SP-49 (cell line): ENCODE data around the gene MEF2C.

- PRO-cap = no peak
Observed at GRCh38 chr5:83472375-83473370, 1.1 kb downstream of the VCAN start.

GRCh38 chr5:83799089-83799514 lies 78.4 kb upstream of the HAPLN1 start:
- PRO-cap = no peak

- PRO-cap = unidirectional peak, plus-strand start at chr5:84315605
Observed at GRCh38 chr5:84315545-84315829, 69.2 kb downstream of the EDIL3 start.

DNA sequence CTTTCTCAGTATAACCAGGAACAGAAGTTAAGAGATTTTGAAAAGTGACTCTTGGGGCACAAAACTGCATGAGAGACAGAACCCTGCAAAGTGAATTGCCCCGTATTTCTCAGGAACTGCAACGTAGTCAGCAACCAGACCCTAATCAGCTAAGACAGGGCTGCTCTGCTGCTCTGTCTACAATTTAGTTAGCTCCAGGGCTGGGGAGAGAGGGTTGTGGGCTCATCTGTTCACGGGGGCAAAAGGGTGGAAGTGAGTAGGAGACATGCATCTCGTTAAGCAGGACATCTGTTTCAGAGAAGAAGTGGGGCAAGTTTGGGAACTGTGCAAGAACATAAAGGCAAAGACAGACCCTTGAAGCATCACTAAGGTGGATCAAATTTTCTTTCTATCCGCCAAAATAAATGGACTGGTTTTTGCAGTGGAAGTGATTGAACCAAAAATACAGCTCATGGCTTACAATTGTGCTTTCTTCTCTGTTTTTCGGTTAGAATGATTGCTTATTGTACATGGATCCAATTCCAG lies 643 bp upstream of the EDIL3 start:
- PRO-cap = no peak

GRCh38 chr5:86372753-86373165 lies 245.0 kb upstream of the COX7C start:
- PRO-cap = no peak

DNA sequence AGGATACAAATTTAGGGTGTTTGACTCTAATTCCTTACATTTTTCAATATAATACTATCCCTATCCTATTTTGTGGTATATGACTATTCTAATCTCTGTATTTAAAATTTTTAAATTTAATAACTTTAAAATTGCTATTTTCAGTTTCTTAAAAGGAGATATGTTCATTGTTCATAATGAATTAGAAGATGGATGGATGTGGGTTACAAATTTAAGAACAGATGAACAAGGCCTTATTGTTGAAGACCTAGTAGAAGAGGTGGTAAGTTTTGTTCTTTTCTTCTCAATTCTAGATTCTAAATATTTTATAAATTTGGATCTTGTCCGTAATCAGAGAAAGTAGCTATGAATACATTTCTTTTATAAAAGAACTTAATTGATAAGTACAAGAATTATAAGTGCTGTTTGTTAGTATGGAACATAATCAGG lies 70.2 kb downstream of the RASA1 start:
- PRO-cap = no peak

DNA sequence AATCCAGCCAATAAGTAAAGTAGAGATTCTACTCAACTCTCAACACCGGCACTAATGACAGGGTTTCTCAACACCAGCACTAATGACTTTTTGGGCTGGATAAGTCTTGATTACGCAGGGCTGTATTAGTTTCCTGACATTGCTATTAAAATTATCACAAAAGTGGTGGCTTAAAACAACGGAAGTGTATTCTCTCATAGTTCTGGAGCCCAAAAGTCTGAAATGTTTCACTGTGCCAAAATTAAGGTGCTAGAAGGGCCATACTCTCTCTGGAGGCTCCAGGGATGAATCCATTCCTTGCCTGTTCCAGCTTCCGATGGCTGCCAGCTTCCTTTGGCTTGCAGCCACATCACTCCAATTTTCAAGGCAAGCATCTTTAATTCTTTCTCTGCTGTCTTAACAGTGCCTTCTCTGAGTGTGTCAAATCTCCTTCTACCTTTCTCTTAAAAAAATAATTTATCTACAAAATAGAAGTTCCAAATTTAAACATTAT lies 11.8 kb downstream of the CCNH start:
- PRO-cap = no peak

DNA sequence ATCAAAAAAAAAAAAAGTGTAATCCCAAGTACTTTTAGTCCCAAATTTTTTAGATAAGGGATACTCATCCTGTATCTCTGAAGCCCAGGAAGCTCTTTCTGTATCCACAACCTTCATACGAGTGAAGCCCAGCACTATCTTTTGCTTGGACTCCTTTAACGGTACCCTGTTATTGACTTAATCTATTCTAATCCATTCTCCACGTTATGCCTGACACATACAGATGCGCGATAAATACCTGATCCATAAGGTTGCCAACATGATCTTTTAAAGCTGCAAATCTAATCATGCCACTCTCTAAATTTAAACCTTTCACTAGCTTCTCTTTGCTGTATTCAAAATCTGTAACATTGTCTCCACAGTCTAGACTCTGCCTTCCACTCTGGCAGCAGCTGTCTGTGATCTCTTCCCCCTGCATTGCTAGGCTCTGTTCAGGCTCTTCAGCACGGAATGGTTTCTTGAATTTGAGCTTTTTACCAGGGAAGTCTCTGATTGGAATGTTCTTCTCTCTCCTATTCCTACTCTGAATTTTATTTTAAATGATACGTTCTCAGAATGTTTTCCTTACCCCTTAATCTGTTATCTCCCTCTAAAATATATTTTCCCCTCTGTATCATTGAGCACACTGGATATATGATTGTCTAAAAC lies 6.0 kb downstream of the CCNH start:
- PRO-cap = no peak

DNA sequence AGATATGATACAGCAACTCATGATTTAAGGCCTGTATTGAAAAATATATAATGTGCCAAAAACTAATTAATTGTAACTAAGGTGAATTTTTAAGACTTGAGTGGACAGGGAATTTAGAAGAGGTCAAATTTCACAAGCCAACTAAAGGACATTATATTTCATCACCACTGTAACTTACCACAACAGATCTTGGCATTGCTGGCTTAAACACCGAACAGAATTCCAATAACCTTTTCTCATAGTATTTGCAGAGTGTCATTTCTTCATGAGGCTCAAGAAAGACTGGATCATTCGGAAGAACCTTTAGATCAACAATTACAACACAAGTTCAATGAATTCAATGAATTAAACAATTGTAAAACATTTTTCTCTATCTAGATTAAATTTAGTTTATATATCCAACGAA lies 1.7 kb downstream of the CCNH start:
- PRO-cap = no peak

DNA sequence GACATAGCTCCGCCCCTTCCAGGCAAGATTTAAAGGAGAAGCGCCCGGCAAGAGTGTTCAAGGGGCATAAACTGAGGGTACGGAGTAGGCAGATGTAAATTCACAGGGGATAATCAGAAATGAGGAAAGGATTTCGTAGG lies 212 bp upstream of the CCNH start:
- PRO-cap = bidirectional peak, plus-strand start at position 56 of the sequence, minus-strand start outside the sequence

- PRO-cap = no peak
Observed at GRCh38 chr5:88269785-88269965, 1.0 kb upstream of the TMEM161B start.

DNA sequence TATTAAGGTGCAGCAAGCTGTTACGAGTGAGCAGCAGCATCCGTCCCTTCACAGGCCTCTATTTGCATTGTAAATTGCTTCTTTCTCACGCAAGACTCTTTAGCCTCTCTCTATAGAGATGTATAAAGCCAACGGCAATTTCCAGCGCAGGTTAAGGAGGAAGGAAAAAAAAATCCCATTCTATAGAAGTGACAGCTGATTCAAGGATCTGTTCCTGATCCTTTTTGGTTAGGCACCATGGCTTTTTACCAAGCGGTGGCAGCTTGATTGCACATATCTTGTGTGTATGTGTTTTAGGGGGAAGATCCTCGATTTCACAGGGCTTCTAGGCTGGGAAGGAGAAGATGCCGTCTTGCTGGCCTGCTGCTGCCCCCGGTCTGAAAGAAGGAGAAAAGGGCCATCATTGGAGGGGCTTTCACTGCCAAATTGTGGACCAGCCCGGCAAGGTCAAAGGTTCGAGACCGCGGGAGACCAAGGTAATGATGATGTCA lies 215.7 kb downstream of the MEF2C start:
- PRO-cap = no peak

DNA sequence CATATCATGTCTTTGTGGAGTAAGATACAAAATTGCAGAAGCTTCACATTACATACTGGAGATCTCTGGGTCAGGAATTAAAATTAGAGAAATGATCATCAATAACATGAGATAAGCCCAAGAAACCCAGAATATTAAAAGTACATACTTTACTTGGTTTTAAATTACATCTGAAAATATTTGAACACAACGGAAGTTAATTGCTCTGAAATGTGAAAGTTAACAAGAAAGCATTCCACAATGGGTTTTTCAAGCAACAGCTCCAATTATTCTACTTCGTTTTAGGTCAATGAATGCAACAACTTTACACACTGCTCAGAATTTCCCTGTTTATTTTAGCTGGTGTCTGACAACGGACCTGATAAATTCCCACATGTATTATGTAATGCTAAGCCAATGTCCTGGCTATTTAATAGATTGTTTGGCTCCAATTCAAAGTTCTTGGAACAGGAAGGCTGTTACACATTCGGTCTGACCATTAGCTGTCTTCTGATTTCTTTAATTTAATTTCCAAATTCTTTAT lies 58.2 kb downstream of the MEF2C start:
- PRO-cap = no peak

DNA sequence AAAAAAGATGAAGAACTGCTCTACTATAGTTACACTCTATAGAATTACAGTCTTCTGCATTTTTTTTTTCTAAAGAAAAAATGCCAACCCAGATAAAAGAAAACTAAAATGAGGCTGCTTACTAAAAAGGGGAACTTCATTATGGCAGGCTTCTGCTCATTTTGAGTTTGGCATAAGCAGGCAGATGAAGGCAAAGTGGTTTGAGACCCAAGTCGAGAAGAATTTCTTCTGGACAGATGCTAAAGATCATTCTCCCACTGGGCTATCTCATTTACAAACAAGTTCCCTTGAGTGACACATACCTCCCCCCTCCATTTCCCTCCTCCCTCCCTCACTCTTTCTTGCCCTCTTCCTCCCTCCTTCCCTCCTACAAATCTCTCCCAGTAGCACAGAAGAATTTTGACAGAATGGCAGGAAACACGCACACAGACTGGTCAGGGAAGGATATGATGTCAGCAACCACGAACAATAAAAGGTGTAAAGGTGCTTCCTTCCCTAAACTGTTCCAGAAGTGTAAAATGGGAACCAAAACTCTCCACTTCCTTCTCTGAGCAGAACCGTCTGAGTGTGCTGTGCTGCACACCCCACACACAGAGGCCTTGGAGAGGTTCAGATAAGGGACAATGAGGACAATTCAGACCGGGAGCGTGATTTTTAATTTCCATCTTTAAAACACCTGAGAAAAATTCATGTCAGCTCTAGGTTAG lies 55.9 kb downstream of the MEF2C start:
- PRO-cap = no peak

GRCh38 chr5:88876002-88876519 lies 6.9 kb downstream of the MEF2C start:
- PRO-cap = no peak

GRCh38 chr5:88882876-88883942 lies at the start of gene MEF2C:
Gene MEF2C, minus strand, starts transcription at chr5:88883184.
- PRO-cap = bidirectional peak, plus-strand start at chr5:88883329, minus-strand start at chr5:88883178; unidirectional peak, minus-strand start at chr5:88883707

- PRO-cap = no peak
Observed at GRCh38 chr5:88887247-88887619, 4.2 kb upstream of the MEF2C start.

- PRO-cap = no peak
Observed at GRCh38 chr5:89041283-89041724, 158.3 kb upstream of the MEF2C start.

- PRO-cap = no peak
Observed at GRCh38 chr5:89388683-89389088, 505.7 kb upstream of the MEF2C start.

GRCh38 chr5:90529653-90530446 lies 466 bp upstream of the LYSMD3 start:
- PRO-cap = bidirectional peak, plus-strand start at chr5:90529836, minus-strand start at chr5:90529584